Uterus (tissue), 7 donors: ENCODE measurements around a stretch of chr12.

DNA sequence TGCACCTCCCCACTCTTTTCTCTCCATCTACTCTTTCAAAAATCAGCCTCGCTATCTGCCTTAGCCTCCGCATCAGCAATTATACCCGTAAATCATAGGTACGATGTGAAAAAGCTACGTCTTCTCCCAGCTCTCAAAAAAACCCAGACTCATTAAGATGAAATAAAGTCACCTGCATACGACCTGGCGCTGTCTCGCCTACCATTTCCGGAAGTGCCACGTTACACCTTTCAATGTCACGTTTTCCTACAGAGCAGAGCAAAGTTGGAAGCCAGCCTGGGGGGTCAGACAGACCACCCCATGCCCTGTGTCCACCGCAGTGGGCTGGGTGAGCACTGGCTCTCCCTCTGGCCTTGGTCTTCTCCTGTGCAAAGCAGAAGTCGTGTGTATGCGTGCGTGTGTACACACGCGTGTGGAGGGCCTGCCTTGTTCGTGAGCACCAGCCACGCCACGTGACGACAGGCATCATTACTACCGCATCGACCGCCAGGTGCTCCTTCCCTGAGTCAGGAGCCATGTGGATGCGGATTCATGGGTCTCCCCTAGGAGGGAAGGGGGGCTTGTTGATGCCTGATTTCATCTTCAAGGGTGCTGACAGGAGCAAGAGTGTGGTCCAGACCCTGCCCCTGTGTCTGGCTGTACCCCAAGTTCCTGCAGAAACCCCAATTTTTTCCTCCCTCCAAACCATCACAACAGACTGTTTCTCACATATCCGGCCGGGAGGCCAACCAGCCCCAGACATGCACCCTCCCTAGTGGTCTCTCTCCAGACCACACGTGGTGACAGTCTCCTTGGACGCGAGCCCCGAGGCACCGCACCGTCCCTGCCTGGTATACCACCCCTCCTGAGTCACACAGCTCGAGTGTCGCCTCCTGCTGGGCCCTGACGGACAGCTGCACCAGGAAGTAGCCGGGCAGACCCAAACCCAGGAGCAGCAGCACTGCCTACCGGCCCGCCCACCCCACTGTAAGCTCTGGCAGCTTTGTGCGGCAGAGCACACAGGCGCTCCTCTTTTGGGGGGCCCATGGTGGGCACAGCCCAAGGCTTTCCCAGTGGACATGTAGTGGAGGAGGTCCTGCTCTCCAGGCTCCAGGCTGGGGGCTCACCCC, 97.1 kb downstream of the RFLNA start:
- PRO-cap, 4 experiments: peak in 1 of 4 experiments; most common minus-strand start position 846 of the sequence (in 1)
- RAMPAGE, long total RNA, 2 experiments: no peak in any of the 2 experiments
- RRBS: no CpG with 5 or more reads among the region's 41 CpGs

DNA sequence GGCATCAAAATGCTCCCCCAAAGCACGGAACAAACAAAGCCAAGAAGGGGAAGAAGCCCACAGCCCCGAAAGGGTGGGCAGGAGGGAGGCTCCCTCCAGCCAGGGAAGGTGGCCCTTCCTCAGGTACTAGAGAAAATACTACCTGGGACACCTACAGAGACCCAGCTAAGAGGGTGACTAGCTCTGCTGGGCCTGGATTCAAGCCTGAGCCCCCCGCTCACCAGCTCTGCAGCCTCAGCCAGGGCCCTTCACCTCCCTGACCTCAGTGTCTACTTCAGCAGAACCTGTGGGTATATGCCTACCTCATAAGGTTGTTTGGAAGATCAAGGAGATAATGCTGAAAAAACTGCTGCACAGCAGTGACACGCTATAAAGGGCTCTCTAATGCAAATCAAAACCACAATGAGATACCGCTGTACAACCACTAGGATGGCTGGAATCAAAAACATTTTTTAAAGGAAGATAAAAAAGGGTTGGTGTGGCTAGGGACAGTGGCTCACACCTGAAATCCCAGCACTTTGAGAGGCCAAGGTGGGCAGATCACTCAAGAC, 97.9 kb downstream of the NCOR2 start:
- PRO-cap, 4 experiments: no peak in any of the 4 experiments
- RAMPAGE, long total RNA, 2 experiments: no peak in any of the 2 experiments
- RRBS: no CpG with 5 or more reads among the region's 5 CpGs

DNA sequence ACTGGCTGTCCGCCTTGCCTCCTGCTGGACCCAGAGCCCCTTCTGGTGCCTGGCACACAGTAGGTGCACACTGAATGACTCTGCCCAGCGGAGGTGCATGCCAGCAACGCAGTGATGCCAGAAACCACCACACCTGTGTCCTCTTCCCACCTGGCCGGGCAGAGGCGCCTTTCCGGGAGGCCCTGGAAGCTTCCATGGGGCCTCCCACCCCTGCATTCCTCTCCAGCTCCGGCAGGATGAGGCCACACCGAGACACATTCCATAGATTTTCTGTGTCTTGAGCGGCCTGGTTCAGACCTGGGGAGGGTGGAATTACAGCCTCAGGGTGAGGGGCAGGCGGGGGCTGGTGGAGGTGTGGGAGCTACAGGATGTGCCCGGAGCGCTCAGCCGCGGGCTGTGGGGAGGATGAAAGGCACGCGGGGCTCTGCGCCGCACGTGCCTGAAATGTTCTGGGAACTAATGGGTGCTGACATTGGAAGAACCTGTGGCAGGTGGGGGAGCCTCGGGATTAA, 66.9 kb downstream of the NCOR2 start:
- PRO-cap, 4 experiments: no peak in any of the 4 experiments
- RAMPAGE, long total RNA, 2 experiments: no peak in any of the 2 experiments
- RRBS: 7% methylated on average over 2 of the region's 20 CpGs

DNA sequence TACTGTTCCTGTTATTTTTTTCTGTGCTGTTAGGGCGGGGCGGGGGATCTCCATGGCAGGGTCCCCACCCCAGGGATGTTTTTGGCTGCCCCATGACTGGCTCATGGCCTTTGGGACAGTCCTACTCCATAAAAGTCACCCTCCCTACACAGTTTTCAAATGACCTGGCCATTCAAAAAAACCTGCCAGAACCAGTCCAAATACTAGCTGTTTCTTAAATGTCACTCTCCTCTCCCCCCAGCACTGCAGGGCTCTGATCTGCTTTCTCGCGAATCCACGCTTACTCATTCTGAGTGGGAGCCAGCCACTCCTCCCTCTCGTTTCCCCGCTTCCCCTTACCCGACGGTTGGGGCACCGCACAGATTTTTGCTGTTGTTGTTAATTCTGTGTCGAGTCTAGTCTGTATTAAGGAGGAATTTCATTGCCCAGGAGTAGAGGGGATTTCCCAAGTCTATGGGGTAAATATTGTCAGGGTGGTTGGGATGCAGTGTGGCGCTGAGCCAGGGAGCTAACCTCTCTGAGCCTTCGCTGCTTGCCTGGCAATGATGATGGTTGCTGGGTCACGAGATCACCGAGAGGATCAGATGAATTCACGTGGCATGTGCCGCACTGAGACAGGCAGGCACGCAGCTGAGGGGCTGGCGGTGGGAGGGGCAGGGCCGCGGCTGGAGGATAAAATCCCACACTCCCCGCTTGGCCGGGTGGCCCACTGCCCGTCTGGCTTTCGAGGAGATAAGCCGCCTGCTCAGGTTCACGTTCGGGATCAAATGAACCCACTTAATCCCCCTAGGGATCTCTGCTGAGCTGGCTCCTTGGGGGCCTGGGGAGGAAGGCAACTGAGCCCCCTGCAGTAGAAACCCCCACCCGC, 18.5 kb downstream of the NCOR2 start:
- PRO-cap, 4 experiments: no peak in any of the 4 experiments
- RAMPAGE, long total RNA, 2 experiments: no peak in any of the 2 experiments
- RRBS: no CpG with 5 or more reads among the region's 29 CpGs

DNA sequence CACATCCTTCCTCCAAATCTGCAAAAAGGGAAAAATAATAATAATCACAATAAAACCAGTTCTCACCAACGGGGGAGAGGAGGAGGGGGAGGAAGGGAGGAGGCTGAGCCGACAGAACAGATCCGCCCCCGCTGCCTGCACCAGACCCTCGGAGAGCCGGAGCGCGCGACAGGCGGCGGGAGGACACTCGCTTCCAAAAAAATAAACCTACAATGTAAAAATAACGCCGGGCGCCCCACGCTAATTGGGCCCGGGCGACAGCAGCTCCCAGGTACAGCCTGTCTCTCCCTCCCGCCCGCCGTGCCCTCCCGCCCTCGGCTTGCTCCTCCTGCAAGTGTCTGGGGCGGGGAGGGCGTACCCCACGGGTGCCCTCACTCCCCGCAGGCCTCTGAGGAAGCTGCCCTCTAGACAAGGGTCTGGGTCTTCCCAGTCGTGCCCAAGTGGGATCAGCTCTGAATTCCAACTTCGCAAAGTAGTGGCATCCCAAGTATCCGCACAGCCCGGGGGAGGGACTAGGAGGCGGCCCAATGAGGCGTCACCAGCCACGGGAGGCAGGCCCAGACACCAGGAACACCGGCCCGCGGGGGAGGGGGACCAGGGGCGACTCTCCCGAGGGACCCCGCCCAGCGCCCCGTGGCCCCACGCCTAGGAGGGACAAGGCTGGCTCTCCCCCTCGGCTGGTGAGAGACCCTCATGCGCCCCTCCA, 1.1 kb downstream of the NCOR2 start:
- PRO-cap, 4 experiments: peak in 4 of 4 experiments; most common plus-strand start position 143 of the sequence (in 4); most common minus-strand start position 461 of the sequence (in 3)
- RAMPAGE, long total RNA, 2 experiments: no peak in any of the 2 experiments
- RRBS: 2% methylated on average over 14 of the region's 45 CpGs

DNA sequence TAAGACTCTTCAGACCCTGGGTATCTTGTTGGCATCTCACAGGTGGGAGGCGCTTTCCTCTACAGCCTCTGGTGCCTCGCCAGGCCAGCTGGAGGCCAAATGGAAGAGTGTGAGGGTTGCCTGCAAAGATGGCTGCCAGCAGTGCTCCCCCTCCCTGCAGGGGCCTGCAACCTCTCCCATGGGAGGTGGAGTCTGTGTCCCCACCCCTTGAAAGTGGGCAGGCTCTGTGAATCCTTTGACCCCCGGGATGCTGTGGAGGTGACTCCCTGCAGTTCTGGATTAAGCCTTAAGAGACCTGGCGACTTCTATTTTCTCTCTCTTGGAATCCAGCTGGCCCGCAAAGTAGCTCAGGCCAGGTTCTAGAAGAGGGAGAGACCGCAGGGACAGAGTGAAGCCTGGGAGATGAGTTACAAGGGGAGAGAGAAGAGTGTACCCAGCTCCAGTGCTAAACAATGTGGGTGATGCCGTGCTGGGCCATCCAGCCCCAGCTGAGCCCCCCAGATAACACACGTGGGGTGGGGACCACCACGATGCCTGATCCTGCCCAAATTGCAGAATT, 37.9 kb upstream of the NCOR2 start:
- PRO-cap, 4 experiments: no peak in any of the 4 experiments
- RAMPAGE, long total RNA, 2 experiments: no peak in any of the 2 experiments
- RRBS: no CpG with 5 or more reads among the region's 9 CpGs

GRCh38 chr12:124620928-124621726, 53.7 kb upstream of the NCOR2 start:
- PRO-cap, 4 experiments: no peak in any of the 4 experiments
- RAMPAGE, long total RNA, 2 experiments: no peak in any of the 2 experiments
- RRBS: no CpG with 5 or more reads among the region's 21 CpGs

GRCh38 chr12:124680859-124681080, 113.4 kb upstream of the NCOR2 start:
- PRO-cap, 4 experiments: no peak in any of the 4 experiments
- RAMPAGE, long total RNA, 2 experiments: no peak in any of the 2 experiments
- RRBS: no CpG with 5 or more reads among the region's 5 CpGs

- PRO-cap, 4 experiments: no peak in any of the 4 experiments
- RAMPAGE, long total RNA, 2 experiments: no peak in any of the 2 experiments
- RRBS: 5% methylated on average over 4 of the region's 14 CpGs
These were observed 120.5 kb upstream of the NCOR2 start for GRCh38 chr12:124687799-124688343.

- PRO-cap, 4 experiments: no peak in any of the 4 experiments
- RAMPAGE, long total RNA, 2 experiments: no peak in any of the 2 experiments
- RRBS: no CpG with 5 or more reads among the region's 16 CpGs
These were observed 132.5 kb upstream of the NCOR2 start for GRCh38 chr12:124699854-124700347.

DNA sequence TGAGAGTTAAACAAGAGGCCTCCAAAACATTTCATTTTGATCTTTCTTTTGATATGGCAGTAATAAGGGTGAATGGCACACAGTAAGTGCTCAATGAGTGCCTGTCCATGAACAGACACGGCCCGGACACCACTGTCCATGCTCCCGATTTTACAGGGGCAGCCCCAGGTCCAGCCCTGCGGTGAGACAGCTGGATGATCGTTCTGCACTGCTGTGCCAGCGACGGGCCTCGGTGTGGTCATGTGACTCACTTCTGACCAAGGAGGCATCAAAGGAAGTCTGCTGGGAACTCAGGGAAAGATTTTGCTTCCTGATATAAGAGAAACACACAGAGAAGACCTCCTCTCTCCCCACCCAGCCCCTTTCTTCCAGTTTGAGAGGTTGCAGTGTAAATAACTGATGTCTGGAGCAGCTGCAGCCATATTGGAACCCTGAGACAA, 126.7 kb downstream of the SCARB1 start:
- PRO-cap, 4 experiments: peak in 2 of 4 experiments; most common minus-strand start position 205 of the sequence (in 2)
- RAMPAGE, long total RNA, 2 experiments: no peak in any of the 2 experiments
- RRBS: no CpG with 5 or more reads among the region's 8 CpGs

DNA sequence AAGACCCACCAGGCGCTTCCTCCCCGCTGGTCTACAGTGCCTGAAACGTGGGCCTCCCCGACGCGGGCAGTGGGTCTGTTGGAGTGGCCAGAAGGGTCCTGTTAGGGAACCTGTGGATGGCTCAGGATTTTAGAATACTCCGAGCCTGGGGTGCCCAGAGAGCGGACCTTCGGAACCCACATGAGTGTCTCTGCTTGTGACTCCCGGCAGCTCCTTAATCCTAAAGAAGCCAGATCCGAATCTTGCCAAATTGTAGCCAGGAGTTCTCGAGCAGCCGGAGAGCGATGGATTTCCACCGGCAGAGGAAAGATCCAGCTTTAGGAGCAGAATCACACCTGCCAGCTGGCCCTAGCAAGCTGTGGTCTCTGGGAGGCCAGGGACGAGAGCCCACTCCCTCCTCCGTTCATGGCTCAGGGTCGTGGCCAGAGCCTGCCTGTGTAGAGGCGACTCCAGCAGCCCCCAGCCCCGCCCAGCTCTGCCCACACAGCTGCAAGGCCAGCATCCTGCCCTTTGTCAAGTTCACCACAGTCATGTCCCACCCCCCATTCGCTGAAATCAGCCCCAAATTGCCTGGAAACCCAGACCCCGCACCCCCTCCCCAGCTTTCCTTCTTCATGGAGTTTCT, 121.1 kb downstream of the SCARB1 start:
- PRO-cap, 4 experiments: no peak in any of the 4 experiments
- RAMPAGE, long total RNA, 2 experiments: no peak in any of the 2 experiments
- RRBS: 21% methylated on average over 4 of the region's 22 CpGs

DNA sequence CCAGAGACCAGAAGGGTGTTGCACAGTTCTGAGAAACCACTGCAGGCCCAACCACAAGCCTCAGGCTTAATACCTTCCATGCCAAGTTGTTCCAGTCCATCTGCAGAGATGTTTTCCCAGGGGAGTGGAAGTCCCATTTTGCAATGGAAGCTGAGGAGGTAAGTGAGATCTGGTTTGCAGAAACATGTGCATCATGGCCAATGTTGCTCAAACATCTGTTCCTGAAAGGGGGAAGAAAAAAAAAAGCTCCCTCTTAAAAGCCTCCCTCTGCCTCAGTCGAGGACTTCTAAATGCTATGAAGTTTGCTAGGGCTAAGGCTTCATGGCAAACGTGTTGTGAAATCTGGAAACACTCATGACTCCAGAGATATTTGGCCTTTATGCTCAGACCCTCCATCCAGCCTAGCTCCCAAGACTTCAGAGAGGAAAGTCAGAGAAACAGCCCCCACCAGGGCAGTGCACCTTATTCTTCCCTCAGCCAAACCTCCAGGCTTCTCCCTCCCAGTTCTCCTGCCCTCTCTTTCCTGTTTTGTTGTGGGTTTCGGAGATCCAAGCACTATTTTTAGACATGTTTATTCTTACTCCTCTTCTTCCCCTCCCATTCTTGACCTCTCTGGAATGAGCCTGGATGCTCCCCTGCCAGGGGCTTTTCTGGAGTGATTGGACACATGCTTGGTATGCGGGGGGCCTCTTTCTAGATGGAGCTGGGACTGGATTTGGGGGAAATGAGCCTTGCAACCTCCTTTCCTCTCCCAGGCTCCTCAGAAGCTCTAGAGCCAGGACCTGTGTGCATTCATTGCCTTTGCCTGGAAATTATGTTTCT, 98.4 kb downstream of the SCARB1 start:
- PRO-cap, 4 experiments: peak in 2 of 4 experiments; most common plus-strand start position 363 of the sequence (in 1); most common minus-strand start position 292 of the sequence (in 1)
- RAMPAGE, long total RNA, 2 experiments: no peak in any of the 2 experiments
- RRBS: no CpG with 5 or more reads among the region's 4 CpGs

- PRO-cap, 4 experiments: no peak in any of the 4 experiments
- RAMPAGE, long total RNA, 2 experiments: no peak in any of the 2 experiments
- RRBS: no CpG with 5 or more reads among the region's 12 CpGs
These were observed 89.0 kb downstream of the SCARB1 start for GRCh38 chr12:124774653-124775146.

GRCh38 chr12:124910460-124911395, 3.7 kb downstream of the UBC start:
- PRO-cap, 4 experiments: no peak in any of the 4 experiments
- RAMPAGE, long total RNA, 2 experiments: no peak in any of the 2 experiments
- RRBS: no CpG with 5 or more reads among the region's 8 CpGs

DNA sequence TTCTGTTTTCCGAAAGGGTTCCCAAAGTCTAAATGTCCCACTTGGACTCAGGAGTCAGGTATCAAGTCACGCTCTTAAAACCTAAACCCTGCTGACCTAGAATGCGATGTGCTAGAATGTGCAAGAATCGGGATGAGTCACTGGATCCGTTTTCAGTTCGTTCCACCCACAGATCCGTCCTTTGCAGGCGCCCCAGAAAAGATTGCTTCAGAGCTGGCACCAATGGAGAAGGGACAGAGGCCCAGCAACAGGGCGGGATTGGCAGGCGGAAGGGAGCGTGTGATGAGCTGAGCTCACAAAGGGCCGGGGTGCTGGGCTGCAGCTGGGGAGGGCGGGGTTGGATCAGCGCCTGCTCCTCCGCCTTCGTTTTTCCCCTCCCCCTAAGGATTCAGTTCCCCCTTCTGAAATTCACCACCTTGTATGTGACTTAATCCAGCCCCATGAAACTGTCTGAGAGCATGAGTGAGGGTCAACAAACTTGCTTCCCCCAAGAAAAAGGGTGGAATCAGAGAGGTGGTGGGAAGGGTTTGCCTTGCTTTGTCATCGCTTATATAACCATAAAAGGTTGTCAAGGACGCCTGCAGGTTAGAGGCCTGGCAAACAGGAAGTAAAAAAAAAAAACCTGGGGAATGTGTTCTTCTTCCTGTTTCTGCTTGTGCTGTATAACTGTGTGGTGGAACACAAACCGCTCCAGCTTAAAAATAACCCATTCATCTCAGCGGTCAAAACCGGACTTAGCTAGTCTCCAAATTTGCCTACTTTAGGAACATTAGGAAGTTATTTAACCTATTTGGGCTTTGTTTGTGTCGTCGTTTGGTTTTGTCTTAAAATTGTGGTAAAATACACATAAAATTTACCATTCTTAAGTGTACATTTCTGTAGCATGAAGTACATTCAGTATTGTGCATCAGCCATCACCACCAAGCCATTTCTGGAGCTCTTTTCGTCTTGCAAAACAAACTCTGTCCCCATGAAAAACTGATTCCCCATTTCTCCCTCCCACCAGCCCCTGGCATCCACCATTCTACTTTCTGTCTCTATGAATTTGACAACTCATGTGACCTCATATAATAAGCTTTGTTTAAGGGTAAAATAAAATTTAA, 3.0 kb upstream of the UBC start:
- PRO-cap, 4 experiments: peak in 4 of 4 experiments; most common plus-strand start position 656 of the sequence (in 4); most common minus-strand start position 559 of the sequence (in 4)
- RAMPAGE, long total RNA, 2 experiments: no peak in any of the 2 experiments
- RRBS: no CpG with 5 or more reads among the region's 24 CpGs

DNA sequence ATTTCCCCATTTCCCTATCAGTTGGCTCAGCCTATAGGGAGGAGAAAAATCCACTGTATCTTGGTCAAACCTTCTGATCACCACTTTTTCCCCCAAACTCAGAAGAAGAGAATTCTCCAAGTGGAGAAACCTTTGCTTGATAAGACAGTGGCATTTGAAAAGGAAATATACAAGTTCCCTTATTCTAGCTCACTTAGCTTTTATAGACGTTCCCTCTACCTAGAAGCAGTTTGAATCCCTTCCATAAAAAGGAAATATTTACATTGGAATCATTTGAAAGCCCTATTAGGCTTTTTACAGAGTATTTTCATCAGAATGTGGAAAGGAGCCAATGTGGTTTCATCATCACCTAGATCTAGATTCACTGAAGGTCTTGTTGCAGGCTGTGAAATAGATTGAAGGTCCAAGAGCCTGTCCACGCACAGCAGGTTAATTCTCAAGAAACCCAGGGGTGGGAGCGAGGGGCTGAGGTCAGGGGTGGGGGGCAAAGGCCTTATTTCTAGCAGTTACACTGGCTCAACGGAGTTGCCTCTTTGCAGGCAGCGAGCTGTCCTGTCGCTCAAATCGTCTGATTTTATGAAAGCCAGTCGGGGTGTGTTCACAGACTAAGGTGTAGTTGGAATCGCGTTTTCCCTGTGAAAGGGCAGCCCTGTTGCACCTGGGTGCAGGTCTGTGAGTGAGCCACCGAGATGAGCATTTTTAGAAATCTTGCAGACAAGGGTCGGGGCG, 45.5 kb downstream of the AACS start:
- PRO-cap, 4 experiments: no peak in any of the 4 experiments
- RAMPAGE, long total RNA, 2 experiments: no peak in any of the 2 experiments
- RRBS: no CpG with 5 or more reads among the region's 13 CpGs

DNA sequence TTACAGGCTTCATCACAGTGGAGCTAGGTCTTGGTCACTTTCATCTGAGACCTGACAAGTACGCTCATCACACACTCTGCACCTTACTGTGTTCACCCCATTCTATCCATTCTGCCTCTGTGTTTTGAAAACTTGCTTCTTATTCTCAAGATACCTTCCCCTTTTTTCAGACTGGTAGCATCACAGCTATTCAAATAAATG, 1104.3 kb upstream of the TMEM132C start:
- PRO-cap, 4 experiments: no peak in any of the 4 experiments
- RAMPAGE, long total RNA, 2 experiments: no peak in any of the 2 experiments
- RRBS: no CpG with 5 or more reads among the region's 1 CpG

DNA sequence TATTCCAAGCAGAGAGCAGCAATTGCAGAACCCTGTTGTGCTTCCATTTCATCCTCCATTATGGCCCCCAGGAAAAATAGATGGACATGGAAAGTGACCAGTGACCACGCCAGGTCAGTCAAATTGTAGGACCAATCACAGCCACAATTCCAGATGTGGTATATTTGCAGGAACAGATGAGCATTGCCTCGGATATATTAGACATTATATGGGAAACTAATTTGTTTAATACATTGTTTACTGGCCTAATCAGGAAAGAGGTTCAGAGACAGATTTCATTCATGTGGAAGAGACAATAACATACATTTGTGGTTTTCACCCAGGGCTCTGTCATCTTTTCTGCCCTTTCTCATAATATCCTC, 664.3 kb upstream of the TMEM132C start:
- PRO-cap, 4 experiments: no peak in any of the 4 experiments
- RAMPAGE, long total RNA, 2 experiments: no peak in any of the 2 experiments
- RRBS: no CpG with 5 or more reads among the region's 2 CpGs

DNA sequence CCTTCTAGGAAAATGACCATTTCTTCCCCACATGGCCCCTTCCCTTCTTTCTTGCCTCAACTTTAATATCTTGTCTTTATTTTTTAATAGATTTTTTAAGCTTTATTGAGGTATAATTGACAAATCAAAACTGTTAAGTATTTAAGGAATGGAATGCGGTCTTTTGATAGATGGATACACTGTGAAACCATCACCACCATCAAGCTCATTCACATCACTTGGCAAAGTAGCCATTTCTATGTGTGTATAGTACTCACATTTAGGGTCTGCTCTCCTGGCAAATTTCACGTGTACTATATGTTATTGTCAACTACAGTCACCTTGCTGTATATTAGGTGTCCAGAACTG, 442.2 kb upstream of the TMEM132C start:
- PRO-cap, 4 experiments: no peak in any of the 4 experiments
- RAMPAGE, long total RNA, 2 experiments: no peak in any of the 2 experiments
- RRBS: no CpG with 5 or more reads among the region's 2 CpGs